Osteoblast (primary cell): ENCODE data around the genes FHIP1B, RRP8, TAF10, DCHS1, OR10A5 and OR10A4.

DNA sequence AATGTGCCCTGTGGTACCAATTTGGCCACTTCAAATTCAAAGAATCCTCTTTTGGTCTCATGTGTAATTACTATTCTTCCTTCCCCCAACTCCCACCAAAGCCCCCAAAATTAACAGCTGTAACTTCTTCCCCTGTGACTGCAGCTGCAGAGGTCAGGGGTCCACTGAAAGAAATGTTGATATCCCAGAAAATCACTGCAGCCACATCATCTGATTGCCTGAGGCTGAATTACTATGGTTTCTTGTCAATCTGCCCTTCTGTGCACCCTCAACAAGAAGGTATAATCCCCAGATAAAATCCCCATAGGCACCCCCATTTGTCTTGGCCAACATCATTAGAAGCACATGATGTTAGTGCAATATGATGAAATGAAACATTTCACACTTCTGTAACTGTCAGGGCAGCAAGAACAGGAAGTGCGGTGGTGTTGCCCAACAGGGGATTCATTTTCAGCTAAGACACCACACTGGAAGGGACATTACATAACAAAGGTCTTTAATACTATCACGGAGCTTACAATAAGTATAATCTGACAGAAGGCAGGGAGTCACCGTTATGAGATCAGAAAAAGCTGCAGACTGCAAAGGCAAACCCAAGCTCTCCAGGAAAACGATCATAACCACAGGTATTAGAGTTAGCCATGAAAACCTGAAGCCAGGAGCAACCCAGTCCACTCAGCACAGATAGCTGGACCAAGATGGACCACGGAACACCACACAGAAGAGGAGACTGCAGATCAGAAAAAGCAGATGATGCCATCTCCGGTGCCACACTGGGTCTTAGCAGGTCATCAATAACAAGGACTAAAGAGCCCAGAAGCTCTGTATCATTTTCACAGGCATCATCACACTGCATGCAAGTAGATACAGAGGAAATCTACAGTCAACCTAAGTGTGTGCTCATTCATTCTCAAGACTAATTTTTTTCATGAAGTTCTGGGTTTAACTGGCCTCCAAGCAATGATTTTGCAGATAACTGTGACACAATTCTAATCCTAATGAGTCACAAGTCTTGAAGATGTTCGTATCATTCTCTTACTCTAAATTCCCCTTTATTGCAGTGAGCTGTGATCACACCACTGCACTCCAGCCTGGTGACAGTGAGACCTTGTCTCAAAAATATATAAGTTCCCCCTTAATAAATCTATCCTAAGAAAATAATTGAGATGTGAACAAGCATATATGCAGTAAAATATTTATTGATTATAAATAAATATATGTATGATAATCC lies 2.1 kb downstream of the OR52W1 start:
- CAGE, long polyA plus RNA, result no peak
- RRBS, result no CpG with 5 or more reads among the region's 7 CpGs

DNA sequence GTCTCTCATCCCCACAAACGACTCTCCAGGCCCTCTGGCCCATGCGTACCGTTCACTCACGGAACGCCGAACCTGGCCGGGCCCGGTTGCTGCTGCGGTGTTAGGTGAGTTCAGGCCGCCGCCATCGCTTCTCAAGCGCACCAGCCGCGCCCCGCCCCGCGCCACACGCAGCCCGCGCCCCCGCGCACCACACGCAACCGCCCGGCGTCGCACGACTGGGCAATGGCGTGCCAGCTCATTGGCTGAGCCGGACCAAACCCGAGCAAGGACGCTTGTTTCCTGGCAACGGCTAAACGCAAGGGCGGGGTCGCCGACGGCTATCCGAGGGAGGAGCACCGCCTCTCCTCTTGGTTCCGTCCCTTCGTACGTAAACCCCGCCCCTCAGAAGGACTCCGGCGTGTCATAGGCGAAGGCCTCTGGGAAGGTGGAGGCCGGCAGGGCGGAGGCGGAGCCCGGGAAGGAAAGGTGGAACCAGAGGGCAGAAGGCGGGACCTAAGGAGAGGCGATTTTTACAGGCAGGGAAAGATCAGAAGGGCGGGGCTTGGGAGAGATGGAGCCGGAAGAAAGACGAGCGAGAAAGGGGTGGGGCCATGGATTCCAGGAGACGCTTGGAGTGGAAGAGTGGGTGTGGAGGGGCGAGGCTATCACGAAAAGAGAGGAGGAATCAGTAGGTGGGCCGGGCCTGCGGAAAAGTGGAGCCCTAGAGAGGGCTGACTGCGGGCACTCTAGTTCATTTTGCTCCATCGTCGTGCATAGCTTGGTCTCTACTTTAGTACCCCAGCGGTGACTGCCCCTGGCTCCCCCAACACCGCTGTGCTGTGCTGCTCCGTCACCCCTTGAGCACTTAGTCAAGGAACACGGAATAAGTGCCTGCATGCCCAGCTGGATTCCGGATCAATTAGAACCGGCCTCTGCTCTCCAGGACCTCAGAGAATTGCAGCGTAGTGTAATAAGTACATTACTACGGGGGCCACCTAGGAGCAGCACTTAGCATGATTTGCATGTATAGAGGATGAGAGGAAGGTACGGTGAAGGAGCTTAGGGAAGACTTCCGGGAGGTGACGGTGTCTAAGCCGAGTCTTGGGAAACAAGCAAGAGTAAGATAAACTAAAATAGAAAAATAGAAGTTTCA lies at the start of gene FHIP1B:
TSS of gene FHIP1B (minus strand) at position 142 of the 1,132 bp plus-strand sequence.
- CAGE, long polyA plus RNA, result start-site peak on the minus strand centred at position 140 of the sequence, 18 bp wide, 325 and 98 reads in 2 replicates
- RRBS, result 3% methylated on average over 26 of the region's 78 CpGs

GRCh38 chr11:6319861-6320103 lies 519 bp downstream of the CAVIN3 start:
- CAGE, long polyA plus RNA, result no peak
- RRBS, result no CpG with 5 or more reads among the region's 10 CpGs

GRCh38 chr11:6352660-6353068 lies 32.4 kb upstream of the CAVIN3 start:
- CAGE, long polyA plus RNA, result no peak
- RRBS, result no CpG with 5 or more reads among the region's 3 CpGs

DNA sequence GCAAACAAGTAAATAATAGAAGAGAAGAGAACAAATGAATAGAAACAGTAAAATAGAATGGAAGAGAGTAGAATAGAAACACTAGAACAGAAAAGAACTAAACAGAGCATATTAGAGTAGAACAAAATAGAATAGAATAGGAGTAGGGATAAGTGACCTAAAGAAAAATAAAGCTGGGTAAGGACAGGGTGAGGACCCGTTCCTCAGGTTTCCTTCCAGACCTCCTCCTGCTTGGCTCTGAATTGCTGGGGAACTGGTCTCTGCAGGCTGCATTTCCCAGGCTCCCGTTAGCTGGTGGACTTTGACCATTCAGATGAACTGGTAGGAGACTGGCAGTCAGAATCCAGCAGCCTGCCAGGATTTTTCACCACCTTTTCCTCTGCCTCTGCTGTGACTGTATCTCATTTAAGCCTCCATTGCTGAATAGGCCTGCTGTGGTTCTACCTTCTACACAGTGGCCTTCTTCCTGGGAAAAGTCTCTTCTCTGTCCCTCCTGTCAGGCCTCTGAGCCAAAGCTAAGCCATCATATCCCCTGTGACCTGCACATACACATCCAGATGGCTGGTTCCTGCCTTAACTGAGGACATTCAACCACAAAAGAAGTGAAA lies 24.6 kb upstream of the SMPD1 start:
- CAGE, long polyA plus RNA, result no peak
- RRBS, result no CpG with 5 or more reads among the region's 2 CpGs

GRCh38 chr11:6403178-6403779 lies 13.0 kb downstream of the SMPD1 start:
- CAGE, long polyA plus RNA, result no peak
- RRBS, result 100% methylated on average over 1 of the region's 6 CpGs

DNA sequence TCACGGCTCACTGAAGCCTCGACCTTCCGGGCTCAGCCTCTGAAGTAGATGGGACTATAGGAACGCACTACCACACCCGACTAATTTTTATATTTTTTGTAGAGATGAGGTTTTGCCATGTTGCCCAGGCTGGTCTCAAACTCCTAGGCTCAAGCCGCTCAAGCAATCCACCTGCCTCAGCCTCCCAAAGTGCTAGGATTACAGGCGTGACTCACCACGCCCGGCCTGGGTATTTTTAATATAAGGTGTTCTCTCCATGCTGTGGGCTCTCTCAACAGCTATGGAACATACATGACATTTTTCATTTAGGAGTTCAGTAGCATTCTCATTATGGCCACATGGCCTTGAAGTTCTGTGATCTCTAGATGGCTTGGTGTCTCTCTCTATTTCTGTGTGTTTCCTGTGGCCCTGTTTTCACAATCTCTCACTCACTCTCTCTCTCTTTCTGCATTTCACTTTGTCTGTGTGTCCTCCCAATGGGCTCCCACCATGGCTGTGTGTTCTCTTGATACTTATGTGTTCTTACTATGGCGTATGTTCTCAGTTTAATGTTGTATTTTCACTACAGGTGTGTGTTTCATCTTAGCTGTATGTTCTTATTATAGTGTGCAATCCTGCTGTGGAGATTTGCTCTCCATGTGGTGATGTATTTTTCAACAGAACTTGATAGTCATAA lies 5.1 kb downstream of the HPX start:
- CAGE, long polyA plus RNA, result no peak
- RRBS, result no CpG with 5 or more reads among the region's 10 CpGs

GRCh38 chr11:6437113-6437933 lies 3.5 kb downstream of the HPX start:
- CAGE, long polyA plus RNA, result no peak
- RRBS, result no CpG with 5 or more reads among the region's 16 CpGs

DNA sequence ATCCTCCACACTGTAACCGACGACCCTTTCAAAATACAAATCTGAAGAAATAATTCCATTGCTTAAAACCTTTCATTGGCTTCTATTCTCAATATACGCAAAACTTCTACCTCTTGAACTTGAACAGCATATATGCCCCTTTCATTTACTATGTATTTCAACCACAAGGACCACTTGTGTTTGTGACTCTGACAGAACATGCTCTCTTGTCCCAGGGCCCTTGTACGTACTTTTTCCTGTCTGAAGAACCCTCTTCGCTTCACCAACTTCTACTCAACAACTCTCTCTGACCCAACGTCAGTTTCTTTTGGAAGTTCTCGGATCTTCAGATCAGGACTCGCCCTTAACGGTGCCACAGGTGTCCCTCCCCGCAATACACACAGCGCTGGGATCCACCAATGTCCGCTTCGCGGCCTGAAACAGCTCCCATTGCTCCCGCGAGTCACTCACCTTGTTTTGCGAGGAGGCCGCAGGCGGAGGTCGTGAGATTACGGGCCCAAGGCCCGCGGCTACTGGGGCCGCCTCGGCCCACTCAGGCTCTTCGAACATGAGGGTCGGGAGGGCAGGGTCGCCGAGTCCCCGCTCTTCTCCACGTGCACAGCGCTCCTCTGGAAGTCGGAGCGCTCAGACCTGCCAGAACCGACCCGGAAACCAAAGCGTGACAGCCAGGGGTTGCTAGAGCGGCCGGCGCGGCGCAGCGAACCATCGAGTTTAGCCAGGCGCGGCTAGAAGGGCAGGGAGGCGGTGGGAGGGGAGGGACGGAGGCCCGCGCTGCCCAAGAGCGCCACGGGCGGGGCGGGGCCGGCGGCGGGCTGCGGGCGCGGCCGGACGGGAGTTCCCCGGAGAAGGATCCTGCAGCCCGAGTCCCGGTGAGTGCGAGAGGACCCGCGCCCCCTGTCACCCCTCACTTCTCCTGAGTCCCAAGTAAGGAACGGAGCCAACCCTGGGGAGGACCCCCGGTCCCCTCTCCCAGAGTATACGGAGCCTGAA lies at the start of gene RRP8:
TSS of gene RRP8 (minus strand) at position 663 of the 990 bp plus-strand sequence.
- CAGE, long polyA plus RNA, result start-site peak on the plus strand centred at position 822 of the sequence, 90 bp wide, 2,500 and 1,812 reads in 2 replicates
- RRBS, result under 1% methylated on average over 12 of the region's 71 CpGs

DNA sequence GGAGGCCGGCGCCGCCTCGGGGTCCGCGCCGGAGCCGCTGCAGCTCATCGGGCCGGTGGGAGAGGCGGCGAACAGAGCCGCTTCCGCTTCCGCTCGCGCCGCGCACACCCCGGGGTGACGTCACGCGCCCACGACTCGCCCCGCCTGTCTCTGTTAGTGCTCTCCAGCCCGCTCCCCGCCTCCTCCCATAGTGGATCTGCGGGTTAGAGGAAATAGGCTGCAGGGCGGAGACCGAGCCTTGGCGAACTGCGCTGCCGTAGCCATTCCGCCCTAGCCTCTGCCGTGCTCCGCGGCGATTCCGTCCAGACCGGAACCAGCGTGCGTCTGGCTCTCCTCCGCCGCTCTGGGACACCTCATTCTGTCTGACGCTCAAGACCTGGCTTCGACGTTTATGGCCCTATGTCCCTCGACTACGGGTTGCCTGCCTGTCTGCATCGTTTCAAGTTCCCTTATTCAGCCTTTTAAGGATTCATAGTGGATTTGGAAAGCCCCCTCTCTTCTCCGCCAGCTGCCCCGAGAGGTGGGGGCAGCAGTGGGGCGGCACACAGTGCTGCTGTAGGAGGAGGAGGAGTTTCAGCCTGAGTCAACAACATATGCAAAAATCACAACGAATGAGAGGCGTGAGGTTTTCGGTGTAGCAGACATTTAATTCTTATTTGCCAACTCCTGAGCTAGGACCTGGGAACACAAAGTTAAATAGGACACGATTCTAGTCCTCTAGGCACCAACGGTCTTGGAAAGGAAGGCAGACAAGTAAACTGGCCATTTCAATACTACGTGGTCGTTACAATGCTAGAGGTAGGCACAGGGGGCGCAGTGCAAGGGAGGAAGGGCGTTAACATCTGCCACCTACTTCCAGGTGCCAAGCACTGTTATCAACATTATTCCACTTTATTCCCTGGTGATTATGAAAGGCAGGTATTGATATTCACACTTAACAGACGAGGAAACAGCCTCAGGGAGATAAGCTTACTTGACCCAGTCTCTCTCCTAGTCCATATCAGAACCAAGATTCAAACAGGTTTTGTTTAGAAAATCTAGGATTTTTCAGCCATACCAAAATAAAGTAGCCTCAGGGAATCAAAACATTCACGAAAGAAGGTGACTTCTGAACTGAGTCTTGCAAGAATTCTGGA lies at the start of gene TAF10:
TSS of gene TAF10 (minus strand) at position 75 of the 1,136 bp plus-strand sequence.
- CAGE, long polyA plus RNA, result no peak
- RRBS, result under 1% methylated on average over 11 of the region's 65 CpGs

DNA sequence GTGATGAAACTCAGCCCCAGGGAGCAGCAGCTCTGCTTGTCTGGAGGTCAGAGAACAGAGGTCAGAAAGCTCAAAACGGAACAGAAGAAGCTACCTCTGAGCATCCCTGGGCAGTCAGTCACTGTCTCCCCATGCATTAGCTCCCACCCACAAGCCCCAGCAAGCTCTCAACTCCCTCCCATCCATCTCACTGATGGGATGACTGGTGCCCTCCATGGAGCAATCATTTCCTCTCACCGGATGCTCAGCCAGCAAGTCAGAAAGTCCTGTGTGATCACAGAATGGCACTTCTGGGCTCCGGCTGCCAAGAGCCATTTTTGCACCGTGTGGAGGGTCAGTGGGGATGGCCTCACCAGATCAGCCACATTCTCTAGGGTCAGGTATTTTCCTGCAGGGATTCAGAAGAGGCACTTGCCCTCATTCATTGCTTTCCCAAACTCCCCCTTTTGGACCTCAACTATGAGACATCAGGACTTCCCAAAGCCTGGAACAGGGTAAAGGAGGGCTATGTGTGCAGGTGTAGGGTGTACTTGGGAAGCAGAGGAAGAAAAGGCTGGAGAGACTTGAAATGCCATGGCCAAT lies 1.7 kb downstream of the TPP1 start:
- CAGE, long polyA plus RNA, result no peak
- RRBS, result 44% methylated on average over 2 of the region's 4 CpGs

DNA sequence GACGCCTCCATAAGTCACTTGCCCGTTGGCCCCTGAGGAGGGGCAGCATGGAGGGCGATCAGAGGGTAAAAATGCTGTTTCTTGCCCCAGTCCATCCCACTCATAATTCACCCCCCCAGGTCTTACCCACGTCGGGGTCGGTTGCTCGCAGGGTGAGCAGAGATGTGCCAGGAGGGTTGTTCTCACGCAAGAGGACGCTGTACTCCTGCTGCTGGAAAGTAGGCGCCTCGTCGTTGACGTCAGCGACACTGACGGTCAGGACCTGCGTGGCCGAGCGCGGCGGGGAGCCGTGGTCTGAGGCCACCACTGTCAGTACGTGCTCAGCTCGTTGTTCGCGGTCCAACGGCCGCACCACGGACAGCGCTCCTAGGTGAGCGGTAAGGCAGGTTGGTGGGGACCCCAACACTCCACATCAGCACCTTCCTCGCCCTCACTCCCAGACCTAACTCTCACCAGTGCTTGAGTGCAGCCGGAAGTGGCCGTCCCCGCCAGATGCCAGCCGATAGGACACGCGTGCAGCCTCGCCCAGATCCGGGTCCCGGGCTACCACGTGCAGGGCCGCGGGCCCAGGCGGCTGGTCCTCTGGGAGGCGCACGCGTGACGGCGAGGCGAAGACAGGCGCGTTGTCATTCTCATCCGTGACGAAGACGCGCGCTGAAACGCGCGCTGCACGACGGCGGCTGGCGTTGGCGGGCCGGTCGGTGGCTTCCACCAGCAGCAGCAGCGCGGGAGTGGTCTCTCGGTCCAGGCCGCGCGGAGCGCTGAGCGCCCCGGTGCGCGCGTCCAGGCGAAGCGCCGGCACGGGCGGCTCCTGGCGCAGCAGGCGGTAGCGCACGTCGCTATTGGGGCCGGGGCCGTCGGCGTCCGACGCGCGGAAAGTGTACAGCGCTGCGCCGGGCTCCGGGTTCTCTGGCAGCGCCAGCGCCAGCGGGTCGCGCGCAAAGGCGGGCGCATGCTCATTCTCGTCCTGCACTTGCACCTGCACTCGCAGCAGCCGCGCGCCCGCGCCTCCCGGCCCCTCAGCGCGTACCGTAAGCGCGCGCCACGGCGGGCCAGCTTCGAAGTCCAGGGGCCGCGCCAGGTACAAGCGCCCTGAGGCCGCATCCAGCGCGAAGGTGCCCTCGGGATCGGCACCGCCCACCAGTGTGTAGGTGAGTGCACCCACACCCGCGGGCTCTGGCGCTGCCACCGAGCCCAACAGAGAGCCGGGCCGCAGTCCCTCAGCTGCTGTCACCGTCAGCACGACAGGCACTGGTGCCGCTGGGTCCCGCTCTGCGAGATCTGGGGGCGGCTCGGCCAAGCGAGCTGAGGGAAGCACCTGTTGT lies 10.8 kb upstream of the TPP1 start:
- CAGE, long polyA plus RNA, result no peak
- RRBS, result 74% methylated on average over 45 of the region's 149 CpGs

- CAGE, long polyA plus RNA, result no peak
- RRBS, result 3% methylated on average over 18 of the region's 69 CpGs
Measured at GRCh38 chr11:6655673-6656169, at the start of gene DCHS1. Gene DCHS1 (minus strand): TSS chr11:6655809.

GRCh38 chr11:6746204-6747148 lies 25.3 kb downstream of the OR2AG2 start:
- CAGE, long polyA plus RNA, result no peak
- RRBS, result no CpG with 5 or more reads among the region's 6 CpGs

DNA sequence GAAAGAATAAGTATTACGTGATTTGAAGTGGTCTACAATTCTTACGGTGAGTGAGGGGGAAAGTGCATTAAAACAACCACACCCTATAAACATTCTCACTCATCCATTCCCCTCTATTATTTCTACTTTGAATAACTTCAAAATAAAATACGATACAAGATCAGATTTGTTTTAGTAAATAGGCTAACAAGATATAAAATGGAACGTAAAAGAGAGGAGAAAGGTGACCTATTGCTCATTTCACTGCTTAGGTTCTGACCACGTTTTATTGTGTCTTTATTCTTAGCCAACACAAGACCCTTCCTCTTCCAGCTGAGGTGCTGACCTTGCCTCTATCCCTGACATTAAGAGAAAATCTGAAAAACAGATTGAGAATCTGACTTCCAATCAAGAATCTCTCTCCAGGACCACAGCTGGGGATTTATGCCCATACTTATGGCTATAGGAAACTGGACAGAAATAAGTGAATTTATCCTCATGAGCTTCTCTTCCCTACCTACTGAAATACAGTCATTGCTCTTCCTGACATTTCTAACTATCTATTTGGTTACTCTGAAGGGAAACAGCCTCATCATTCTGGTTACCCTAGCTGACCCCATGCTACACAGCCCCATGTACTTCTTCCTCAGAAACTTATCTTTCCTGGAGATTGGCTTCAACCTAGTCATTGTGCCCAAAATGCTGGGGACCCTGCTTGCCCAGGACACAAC lies at the start of gene OR10A5:
TSS of gene OR10A5 (plus strand) at position 436 of the 710 bp plus-strand sequence.
- CAGE, long polyA plus RNA, result no peak
- RRBS, result no CpG with 5 or more reads among the region's 5 CpGs

DNA sequence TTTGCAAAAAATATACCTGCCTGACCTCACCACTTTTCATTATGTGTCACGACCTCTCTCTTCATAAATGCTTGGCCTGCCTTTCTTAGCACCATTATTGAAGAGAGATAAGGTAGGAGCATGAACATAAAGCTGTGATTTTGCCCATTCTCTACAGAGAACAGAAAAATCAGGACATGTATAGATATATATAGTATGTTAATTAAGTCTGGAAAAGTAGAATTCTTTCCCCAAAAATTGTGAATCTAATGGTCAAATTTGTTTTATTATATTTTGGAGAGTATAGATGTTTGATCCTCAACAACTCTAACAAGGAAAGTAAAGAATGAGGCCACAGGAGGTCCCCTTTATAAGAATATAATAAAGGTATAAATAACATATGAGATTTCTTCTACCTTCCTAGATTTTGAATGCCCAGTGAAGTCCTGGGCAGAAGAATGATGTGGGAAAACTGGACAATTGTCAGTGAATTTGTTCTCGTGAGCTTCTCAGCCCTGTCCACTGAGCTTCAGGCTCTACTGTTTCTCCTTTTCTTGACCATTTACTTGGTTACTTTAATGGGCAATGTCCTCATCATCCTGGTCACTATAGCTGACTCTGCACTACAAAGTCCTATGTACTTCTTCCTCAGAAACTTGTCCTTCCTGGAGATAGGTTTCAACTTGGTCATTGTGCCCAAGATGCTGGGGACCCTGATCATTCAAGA lies at the start of gene OR10A4:
TSS of gene OR10A4 (plus strand) at position 415 of the 706 bp plus-strand sequence.
- CAGE, long polyA plus RNA, result no peak
- RRBS, result no CpG with 5 or more reads among the region's 2 CpGs

DNA sequence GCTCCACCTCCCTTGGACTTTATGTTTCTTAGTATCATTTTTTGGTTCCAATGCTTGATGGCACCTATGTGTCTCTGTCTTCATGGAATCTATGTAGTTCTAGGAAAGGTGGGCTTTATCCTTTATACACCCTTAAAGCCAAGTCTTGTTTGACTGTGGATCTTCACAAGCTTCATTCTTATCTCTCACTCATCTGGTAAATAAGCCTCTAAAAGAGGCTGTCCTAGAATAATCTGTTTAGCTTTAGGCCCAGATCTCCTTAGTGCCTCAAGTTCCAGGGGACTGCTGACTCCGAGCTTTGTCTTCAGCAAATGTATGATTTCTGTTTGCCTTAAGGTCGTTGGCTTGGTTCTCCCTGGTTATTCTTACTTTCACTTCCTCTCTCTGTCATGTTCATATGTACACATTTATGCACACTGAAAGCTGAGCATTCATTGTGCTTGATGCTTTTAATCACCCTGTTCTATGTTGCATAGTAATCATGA lies 7.0 kb downstream of the PPFIBP2 start:
- CAGE, long polyA plus RNA, result no peak
- RRBS, result no CpG with 5 or more reads among the region's 2 CpGs

DNA sequence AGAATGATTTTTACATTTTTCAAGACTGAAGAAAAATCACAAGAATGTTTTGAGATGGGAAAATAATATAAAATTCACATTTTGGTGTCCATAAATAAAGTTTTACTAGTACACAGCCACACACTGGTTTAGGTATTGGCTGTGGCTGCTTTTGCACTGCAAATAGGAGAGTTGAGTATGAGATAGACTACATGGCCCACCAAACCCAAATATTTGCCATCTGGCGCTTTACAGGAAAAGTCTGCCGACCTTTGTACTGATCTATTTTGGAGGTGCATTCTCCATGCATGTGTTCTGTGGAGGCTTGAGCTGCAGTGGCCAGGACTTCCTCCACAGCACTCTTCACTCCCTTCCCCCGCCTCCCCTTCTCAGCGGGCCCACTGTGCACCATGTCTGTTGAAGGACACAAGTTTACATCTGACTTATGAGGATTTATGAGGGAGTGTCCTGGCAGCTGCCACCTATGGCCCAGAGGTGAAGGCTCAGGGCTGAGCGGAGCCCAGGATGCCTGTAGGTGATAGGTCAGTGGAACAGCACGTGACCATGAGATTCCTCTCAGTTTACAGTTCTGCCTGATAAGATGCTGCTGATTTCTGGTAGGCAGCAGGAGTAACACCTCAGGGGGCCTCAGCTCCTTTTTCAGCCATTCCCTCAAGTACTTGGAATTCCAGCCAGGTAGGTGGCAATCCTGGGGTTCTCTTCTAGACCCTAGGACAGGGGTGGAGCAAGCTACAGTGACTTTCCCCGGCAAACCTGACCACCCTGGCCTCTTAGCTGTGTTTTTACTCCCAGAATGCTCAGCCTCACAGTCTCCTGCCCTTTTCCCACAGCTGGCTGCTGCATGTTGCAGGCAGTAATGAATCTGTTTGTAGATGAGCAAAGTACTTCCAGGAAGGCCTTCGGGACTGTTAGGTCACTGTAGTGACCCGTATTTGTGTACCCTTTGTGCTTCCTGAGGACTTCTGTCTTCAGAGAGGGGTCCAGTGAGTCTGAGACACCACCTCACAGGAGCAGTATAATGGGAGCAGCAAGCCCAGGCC lies 59.9 kb downstream of the PPFIBP2 start:
- CAGE, long polyA plus RNA, result no peak
- RRBS, result no CpG with 5 or more reads among the region's 9 CpGs

DNA sequence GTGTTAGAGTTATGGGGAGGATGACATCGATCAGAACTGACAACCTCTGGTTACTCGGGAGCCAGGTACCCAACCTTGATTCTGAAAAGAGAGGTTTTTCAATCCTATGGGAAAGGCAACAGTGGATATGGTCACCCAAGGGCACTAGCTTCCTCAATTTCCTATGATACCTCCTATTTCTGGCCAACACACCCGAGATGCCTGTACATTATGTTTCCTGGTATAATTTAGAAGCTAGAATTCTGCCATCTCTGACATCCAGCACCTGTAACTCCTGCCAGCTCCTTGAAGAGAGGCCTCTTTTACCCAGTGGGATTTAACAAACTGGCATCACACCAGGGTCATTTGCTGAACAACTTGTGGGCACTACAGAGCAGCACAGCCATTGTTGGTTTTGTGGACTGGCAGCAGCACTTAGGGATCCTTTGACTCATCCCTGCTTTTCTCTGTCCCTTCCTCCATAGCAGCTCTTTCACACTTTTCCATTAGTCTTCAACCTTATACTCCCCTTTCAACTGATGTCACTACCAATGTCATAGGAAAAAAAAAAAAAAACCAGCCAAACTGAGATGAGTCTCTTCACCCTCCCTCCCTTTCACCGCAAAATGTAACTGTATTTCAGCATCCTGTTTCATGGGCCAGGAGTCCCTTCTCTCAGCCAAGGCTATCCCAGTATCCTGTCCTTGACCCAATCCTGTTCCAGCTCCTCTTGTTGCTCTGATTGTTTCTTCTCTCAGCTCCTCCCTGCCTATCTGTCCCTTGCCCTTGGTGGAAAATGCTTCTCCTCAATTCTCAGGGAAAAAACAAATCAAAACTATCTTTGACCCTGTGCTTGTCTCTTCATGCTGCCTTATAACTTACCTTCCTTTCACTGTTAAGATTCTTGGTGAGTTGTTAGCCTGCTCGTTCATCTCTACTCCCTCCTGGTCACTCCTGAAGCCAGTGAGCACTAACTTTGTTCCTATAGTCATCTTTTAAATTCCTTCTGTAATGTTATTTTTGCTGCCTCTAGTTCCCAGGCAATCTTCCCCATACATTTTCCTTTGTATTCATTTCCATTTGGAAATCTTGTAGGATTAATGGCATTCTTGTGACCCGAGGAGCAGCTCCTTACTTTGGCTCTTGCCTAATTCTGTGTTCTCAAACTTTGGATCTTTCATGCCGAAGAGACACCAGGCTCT lies 68.8 kb downstream of the PPFIBP2 start:
- CAGE, long polyA plus RNA, result no peak
- RRBS, result no CpG with 5 or more reads among the region's 7 CpGs

DNA sequence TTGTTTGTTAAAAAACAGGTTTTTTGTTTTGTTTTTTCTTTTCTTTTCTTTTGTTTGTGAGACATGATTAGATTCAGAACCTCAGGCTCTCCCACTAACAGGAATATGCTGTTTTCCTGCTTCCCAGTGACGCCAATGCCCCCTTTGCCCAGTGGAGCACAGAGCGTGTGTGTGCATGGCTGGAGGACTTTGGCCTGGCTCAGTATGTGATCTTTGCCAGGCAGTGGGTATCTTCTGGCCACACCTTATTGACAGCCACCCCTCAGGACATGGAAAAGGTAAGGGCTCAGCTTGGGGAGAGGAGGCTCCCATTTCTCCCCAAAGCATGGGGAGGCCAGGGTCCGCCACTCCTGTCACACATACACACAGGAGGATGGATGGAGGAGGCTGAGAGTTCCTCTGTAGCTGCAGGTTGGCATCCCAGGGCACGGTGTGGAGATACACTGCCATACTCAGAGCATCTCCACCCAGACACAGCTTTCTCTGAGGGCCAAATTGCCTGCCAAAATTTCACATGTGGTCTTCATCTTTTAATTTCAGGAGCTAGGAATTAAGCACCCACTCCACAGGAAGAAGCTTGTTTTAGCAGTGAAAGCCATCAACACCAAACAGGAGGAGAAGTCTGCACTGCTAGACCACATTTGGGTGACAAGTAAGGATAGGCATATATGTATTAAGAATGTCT lies 24.9 kb downstream of the CYB5R2 start:
- CAGE, long polyA plus RNA, result no peak
- RRBS, result no CpG with 5 or more reads among the region's 4 CpGs